ENCODE data around the genes GLMN and RPL5.

DNA sequence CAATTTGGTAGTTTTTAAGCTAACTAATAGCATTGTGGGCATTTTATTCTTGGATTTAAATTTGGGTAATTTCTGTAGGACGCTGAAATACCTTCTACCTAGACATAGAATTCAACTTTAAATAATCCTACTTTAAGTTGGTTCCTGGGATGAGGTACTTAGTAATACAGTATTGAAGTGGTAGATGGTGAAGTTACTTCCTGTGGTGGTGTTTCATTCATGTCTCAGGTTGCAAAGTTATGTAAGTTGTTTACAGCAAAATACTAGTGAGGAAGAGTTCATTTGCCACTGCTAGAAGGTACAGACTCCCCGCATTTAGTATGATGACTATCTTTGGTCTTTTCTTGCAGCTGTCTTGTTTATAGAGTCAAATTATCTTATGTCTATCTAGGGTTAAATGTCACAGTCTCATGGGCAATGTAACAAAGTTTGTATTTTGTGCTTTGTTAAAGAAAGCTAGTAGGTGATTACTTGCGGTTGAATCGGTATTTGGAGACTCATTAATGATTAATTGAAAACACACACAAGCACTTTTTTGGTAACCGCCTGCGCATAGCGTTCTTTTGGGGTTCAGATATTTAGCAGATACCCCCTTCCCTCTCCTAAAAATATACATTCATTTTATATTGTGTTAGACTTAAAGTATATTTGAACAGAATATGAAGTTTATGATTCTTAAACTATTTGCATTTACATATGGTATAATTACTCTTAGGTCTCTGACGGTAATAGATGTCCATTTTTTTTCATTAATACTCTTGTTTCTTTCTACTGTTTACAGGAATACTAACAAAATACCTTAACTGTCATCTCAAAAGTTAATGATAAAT is 50.2 kb downstream of the LRRC8D start:
- PRO-cap: no peak

GRCh38 chr1:90719298-90720331 is 2.5 kb upstream of the BARHL2 start:
- PRO-cap: no peak

DNA sequence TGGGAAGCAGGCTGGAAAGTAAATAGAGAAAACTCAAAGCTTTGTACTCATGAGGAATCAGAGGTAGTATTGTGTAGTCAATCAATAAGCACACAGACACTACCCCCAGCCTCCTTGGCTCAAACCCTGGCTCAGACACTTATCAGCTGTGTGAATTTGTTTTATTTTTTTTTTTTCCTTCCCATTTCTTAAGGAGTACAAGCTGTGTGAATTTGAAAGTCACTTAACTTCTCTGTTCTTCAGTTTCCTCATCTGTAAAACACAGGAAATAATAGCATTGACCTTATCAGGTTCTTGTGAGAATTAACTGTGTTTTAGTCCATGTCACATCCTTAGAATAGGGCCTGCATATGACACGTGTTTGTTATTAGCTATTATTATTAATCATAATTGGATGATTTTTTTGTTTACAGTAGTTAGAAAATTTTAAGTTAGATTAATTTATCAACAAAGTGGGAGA is 31.8 kb upstream of the BARHL2 start:
- PRO-cap: no peak

GRCh38 chr1:90965977-90966354 is 55.9 kb downstream of the ZNF644 start:
- PRO-cap: no peak

- PRO-cap: no peak
These were observed 4.6 kb downstream of the ZNF644 start for GRCh38 chr1:91017241-91017553.

GRCh38 chr1:91129405-91129937 is 107.6 kb upstream of the ZNF644 start:
- PRO-cap: no peak

- PRO-cap: no peak
These were observed 882 bp upstream of the CDC7 start for GRCh38 chr1:91499699-91500238.

DNA sequence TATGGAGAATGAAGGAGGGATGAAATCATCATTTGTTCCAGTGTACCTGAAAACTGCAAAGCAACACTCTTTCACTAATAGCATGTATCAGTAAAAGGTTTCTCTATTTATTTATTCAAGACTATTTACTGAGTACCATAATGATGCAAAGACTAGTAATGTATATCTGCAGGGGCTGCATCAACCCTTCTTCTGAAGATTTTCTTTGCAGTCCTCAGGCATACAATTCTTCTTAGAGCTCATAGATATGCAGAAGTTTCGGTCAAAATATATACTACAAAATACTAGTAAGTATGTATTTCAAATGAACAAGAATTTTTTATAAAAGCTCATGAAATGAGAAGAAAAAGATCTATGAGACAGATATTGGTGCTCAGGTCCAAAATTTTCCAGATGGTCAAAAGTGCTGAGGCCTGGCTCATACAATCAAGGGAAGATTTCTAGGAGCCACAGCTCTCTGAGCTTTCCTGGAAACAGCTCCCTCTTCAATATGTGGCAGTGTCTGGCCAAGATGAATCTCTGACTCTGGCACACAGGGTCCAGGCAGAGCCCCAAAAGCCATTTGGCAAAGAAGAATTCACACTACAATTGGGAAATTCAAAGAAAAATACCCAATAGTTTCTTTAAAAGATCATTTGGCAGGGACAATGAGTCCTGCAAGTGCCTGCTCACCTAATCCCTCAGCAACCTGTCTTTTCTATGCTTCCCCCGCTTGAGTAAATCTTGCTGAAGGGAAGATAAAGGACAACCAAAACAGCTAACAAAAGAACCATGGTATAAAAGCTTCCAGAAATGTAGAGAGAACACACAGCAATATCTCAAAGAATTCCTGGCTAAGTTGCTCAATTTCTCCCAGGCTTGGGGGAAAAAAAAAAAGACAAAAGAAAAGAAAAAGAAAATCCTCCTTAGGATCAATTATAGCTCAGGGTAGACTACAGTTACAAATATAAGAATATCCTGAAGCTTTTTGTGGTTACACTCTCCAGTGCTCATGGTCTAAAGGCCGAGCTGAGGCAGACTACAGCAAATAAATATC is 124.7 kb downstream of the TGFBR3 start:
- PRO-cap: no peak

- PRO-cap: no peak
These were observed 93.9 kb downstream of the TGFBR3 start for GRCh38 chr1:91792039-91792443.

DNA sequence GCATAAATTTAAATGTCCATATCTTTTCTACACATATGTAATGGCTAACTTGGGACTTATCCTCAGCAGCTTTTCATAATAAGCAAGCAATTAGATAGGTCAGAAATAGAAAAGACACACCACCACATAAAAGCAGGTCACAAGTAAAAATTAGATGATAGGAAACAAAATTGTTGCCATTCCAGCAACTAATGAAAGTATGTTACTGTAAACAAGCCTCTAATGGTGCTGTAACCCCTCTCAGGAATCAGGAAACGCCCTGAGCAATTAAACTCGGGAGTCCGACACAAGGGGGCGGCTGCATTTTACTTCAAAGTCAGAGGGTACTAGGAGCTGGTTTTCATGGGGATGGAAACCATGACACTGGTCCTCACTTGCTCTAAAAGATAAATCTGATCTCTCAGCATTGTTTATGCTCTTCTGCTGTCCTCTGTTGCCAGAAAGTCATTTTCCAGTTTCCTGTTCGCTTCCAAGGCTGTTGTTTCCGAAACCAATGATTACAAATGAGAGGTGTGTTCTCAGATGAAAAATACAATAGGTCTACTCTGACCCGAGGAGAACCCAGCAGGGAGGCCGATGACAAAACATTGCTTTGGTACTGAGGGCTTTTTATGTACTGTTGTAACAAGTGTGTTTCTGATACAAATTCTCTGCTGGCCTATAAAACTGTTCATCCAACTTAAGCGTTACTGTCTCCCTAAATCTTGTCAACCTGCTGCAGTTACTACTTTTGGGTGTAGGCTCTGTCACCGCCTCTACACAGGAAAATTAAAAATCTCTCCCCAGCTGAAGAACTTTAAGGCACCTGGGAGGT is 93.3 kb downstream of the TGFBR3 start:
- PRO-cap: no peak

DNA sequence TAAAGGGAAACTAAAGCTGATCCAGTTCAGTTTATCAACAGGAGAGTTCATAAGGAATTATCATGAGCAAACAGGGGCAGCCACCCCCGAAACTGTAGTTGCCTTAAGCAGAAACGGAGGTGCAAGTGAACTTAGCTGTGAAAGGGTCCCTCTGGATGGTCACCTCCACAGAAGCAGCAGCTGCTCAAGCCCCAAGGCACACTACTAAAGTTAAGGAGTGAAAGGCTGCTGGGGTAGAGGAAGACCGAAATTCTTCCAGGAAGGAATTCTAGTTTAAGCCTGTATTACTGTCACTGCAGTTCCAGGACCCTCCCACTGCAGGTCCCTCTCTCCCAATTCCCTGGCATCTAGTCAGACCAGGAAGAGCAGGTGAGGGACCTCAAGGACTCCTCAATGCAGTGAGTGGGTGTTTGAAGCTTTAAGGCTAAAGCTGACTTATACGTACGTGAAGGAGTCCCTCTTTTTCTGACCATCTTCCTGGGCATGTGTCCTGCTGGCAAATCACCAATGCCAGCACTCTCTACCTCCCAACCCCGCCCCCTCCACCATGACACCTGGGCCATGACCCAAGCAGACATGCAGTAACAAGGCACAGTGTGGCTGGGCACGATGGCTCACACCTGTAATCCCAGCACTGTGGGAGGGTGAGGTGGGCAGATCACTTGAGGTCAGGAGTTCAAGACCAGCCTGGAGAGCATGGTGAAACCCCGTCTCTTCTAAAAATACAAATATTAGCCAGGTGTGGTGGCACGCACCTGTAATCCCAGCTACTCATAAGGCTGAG is 57.3 kb downstream of the TGFBR3 start:
- PRO-cap: no peak

GRCh38 chr1:91948278-91948942 is 791 bp upstream of the BRDT start:
- PRO-cap: unidirectional peak, minus-strand start at chr1:91948500

DNA sequence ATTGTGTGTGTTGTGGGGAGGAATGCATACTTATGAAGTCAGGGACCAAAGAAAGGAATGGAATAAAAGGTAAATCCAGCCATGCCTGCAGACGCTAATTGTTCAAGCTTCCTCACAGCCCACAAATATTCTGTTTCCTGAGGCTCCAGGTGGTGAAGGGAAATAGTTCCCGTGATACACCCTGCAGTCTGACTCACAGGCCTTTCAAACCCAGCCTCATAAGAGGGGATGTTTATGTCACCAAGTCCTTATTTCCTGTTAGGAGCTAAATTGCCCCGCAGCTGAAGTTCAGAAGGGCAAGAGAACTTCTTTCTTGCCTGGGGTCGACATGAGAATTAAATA is 1.0 kb downstream of the EPHX4 start:
- PRO-cap: no peak

- PRO-cap: no peak
These were observed 23.5 kb downstream of the GLMN start for GRCh38 chr1:92274936-92276100.

DNA sequence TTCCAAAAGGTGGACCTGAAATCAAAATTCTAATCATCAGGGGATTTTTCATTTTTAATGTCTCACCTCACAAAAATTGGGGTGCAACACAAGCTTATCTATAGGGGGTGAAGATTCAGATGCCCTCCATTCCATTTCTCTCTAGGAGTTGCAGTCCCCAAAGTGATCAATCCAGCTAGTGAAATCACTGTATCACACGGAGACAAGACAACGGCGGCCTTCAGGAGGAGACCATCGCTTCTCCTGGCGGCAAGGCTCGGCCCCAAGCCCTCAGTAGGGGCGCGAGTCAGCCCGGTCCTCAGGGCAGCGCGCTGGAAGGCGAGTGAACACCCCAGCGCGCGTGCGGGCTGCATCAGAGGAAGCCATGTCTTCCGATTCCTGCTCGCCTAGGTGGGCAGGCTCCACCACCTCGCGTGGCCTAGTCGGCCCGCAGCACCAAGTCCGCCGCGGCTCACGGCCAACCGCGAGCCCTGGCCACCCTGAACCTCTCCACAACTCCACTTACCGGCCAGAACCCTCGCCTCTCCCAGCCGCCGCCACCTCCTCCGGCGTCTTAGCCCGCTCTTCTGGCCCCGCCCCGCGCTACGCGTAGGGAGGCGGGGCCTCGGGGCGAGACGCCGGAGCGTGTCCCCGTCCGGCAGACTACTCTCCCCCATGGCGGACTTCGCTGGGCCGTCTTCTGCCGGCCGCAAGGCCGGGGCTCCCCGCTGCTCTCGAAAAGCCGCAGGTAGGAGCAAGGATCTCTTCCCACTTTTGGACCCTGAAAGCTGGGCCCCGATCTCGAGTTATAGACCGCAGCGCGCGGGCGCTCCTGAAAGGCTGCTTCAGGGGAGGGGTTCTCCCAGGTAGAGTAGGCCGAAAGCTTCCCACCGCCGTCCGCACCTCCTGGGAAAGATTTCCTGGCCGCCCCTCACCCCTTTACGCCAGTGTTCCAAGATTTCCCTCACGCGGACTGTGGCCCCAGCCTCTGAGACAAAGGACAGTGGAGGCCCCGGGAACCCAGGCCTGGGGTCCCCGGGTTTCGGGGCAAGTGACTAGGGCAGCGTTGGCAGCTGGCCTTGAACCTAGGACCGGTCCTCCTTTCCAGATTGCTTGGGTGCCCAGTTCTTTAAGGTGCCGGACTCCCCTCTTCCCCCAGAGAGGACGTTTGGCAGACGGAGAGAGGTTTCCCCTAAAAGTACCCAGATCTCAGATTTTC is at the start of gene GLMN:
GLMN (minus strand) TSS at position 568 of the 1,198 bp plus-strand sequence.
- PRO-cap: bidirectional peak, plus-strand start at position 334 of the sequence, minus-strand start at position 324 of the sequence; bidirectional peak, plus-strand start at position 640 of the sequence, minus-strand start at position 555 of the sequence

GRCh38 chr1:92459610-92460266 is 27.0 kb downstream of the GFI1 start:
- PRO-cap: no peak

DNA sequence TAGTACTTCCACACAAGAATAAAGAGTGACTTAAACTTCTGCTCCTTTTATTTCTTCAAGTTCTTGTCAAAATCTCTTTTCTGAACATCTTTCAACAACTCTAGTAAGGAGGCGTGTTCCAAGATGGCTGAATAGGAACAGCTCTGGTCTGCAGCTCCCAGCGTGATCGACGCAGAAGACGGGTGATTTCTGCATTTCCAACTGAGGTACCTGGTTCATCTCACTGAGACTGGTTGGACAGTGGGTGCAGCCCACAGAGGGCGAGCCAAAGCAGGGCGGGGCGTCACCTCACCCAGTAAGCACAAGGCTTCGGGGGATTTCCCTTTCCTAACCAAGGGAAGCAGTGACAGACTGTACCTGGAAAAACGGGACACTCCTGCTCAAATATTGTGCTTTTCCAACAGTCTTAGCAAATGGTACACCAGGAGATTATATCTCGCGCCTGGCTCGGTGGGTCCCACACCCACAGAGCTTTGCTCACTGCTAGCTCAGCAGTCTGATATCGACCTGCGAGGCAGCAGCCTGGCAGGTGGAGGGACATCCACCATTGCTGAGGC is 69.5 kb downstream of the EVI5 start:
- PRO-cap: no peak

DNA sequence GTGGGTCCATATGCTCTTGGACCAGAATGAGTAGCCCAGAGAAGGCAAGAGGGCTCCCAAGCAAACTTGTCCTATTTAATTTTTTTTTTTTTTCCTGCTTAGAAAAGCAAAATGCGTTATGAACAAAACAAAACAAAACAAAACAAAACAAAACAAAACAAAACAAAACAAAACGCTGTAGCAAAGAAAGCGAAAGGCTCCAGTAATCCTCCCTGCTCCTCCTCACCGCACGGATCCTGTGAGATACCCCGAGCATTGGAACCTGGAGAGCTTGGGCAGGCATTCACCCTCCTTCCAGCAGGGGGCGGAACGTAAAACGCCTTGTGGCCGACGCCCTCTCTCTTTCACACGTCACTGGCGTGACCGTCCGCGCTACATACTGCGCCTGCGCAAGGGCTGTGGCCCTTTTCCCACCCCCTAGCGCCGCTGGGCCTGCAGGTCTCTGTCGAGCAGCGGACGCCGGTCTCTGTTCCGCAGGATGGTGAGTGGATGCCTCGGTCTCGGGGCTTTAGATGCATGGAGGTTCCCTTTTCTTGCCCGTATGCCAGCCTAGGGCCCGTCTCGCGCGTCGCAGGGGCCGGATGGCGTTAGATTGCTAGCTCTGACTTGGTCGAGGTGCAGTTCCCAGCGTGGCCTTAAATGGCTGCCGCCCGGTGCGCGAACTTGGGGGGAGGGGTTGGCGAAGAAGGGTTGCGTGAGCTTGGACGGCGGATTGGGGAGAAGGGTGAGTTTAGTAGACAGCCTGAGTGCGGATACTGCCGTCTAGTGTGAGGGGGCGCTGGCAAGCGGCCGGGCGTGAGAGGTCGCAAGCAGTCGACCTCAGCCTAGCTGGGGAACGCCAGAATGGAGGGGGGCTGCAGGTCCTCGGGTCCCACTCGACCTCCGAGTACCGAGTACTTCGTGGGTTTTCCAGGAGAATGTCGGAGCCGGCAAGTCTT is at the start of gene RPL5:
RPL5 (plus strand) TSS at position 404 of the 938 bp plus-strand sequence.
- PRO-cap: bidirectional peak, plus-strand start at position 437 of the sequence, minus-strand start at position 238 of the sequence; bidirectional peak, plus-strand start at position 758 of the sequence, minus-strand start at position 637 of the sequence

- PRO-cap: no peak
These were observed 4.1 kb downstream of the RPL5 start for GRCh38 chr1:92835625-92836651.

DNA sequence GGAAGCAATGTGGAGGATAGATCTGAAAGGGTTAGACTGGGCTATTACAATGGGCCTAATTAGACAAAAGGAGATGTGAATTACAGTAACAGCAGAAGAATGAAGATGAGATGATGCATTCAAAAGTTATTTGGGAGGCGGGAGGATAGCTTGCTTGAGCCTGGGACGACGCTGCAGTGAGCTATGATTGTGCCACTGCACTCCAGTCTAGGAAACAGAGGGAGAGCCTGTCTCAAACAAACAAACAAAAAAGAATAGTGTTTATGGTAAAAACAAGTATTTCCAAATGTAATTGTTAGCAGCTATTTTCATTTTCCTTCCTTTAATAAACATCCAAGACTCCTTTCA is 10.8 kb downstream of the DIPK1A start:
- PRO-cap: no peak